UCH-1 (cell line): ENCODE measurements around a stretch of chr6.

DNA sequence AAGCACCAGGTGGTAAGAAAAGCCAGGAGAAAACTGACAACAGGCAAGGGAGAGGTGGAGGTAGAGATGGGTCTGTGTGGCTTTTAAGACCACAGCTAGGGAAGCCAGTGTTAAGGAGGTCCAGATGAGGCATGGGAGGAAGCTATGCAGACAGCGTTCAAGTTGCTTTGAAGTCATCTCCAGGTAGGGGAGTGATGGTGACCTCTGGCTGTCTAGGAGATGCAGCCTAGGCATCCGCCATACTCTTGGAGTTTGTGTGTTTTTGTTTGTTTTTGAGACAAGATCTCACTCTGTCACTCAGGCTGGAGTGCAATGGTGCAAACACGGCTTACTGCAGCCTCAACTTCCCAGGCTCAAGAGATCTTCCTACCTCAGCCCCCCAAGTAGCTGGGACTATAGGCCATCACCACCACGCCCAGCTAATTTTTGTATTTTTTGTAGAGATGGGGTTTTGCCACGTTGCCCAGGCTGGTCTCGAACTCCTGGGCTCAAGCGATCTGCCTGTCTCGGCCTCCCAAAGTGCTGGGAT, 143.0 kb upstream of the SGK1 start:
- RRBS: no CpG with 5 or more reads among the region's 8 CpGs

GRCh38 chr6:134467232-134467590, 149.3 kb upstream of the SGK1 start:
- RRBS: no CpG with 5 or more reads among the region's 1 CpG

- RRBS: no CpG with 5 or more reads among the region's 7 CpGs
Measured at GRCh38 chr6:134519352-134519987, 201.6 kb upstream of the SGK1 start.

GRCh38 chr6:134523190-134523930, 205.4 kb upstream of the SGK1 start:
- RRBS: no CpG with 5 or more reads among the region's 6 CpGs

DNA sequence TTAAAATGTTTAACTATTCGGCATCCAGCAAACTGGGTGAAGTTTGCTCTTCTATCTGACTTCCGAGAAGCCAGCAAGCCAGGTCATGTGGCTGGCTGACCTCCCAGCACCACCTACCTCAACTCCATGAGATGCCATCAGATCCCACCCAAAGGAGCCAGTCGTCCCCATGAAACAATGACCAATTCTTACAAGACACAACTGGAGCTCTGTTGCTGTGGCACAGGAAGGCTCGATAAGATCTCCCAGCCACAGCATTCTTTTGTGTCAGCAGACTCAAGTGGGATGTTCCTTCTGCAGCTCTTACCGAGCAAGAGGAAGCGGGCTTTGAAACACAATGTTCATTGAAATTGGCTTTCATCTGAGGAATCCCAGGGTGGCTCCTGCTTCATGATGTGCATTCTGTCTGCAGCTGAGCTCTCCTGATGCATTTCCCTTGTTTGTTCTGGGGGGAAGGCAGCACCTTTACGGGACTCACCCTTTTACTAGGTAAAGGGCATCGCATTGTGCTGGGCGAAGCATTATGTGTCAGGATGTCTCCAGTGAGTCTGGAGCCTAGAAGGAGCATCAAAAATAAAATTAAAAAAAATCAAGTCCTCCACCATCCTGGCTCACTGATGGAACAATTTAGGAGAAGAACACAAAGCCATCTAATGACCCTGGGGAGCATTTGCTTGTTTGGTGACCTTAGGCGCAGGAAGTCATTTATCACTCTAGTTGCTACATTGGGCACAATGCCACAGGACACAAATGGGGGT, 222.0 kb upstream of the SGK1 start:
- RRBS: no CpG with 5 or more reads among the region's 10 CpGs

DNA sequence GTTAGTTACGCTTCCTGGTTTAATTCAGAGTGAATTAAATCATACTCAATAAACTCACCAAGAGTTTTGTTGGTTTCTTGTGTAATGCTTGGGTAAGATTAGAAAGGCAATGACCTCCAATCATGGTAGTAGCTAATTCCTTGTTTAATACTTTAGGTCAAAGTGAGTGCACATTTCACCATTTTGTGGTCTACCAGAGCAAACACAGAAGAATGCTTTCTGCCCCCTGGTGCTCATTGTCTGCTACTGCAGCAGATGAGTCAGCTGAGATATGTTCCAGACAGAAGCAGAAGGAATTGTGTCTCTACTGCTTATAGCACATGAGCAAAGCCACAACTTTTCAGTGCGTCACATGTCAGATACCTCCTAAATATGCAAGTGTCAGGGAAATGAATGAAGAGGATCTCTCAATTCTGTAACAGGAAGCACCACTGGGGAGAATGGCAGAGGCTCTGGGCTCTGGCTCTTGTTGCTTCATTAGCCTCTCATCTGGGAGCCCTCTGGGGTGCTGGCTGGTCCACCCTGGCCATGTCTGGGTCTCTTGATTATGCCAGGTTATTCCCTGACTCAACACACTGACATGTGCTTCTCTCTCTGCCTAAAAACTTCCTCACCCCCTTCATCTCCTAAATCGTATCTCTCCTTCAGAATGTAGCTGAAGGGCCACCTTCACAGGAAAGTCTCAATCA, 308.9 kb downstream of the ALDH8A1 start:
- RRBS: no CpG with 5 or more reads among the region's 3 CpGs

DNA sequence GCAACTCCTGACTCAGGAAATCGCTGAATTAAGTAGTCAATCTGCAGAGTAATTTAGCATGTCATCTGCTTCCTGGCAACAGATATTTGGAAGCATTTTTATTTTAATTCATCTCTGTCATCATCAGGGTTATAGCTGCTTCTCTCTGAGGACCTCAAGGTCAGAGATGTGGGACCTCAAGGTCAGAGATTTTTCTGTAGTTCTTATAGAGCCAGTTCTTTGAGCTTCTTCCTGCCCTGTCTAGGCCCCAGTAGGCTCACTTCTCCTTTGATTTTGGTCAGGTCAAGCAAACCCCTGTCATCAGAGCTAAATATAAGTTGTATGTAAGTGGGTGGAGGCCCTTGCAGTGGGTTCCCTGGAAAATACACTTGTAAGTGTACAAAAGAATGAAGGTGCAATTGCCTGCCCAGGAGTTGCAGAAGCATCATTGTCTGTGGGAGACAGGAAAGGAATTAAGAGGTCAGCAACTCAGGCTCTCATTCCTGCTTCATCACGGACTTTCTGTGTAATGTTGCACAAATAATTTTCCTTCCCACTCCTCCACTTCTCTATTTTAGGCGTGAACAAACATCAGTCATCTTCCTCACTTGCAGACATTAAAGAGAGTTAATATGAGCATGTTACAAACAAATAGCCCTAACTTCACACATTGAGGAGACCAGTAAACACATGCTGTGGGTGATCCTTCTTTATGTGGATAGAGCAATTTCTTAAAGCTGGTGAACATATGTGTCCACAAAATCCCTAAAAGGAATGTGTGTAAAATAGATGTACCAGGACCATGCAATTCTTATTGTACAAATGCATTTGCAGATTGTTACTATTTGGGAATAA, 229.2 kb downstream of the ALDH8A1 start:
- RRBS: no CpG with 5 or more reads among the region's 3 CpGs

- RRBS: no CpG with 5 or more reads among the region's 5 CpGs
Measured at GRCh38 chr6:134928108-134928724, 21.7 kb downstream of the ALDH8A1 start.

- RRBS: no CpG with 5 or more reads among the region's 5 CpGs
Measured at GRCh38 chr6:135037085-135037618, 17.5 kb downstream of the HBS1L start.

- RRBS: no CpG with 5 or more reads among the region's 6 CpGs
Measured at GRCh38 chr6:135044649-135045205, 9.9 kb downstream of the HBS1L start.

- RRBS: no CpG with 5 or more reads among the region's 3 CpGs
Measured at GRCh38 chr6:135088799-135089256, 34.2 kb upstream of the HBS1L start.

- RRBS: no CpG with 5 or more reads among the region's 23 CpGs
Measured at GRCh38 chr6:135183375-135184399, 2.6 kb downstream of the MYB start.

DNA sequence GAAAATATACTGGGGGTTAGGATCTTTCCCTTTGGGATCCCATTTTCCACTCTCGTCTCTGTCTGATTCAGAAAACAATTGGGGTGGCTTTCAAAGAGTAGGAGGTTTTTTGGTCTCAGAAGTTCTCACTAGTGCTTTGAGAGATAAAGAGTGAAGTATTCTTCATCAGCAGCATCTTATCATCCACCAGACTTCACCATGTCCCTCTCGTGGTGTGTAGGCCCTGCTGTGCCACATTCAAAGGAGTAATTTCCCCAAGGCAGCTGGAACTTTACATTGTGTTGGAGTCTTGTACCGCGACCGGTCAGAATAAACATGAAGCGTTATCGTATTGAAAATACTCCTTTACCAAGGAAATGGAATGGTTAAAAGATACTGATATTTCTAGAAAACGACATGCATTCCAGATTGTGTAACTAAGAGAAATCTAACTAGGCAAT, 10.6 kb downstream of the MYB start:
- RRBS: no CpG with 5 or more reads among the region's 8 CpGs

DNA sequence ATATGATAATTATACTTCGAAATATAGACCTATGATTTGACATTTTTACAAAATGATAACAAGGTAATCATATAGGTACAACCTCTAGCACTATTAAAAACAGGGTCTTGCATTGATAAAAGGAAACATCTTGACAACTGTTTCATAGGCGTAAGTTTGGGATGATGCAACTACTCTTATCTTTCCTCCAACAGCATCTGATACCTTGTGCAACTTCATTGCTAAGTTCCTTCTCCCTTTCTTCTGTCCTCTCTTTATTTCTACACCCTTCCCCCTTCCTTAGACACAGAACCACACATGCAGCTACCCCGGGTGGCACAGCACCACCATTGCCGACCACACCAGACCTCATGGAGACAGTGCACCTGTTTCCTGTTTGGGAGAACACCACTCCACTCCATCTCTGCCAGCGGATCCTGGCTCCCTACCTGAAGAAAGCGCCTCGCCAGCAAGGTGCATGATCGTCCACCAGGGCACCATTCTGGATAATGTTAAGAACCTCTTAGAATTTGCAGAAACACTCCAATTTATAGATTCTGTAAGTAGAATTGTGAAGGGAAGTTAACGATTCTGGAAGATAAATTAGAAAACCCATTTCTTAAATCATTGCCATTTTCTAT, 14.5 kb downstream of the MYB start:
- RRBS: no CpG with 5 or more reads among the region's 9 CpGs

DNA sequence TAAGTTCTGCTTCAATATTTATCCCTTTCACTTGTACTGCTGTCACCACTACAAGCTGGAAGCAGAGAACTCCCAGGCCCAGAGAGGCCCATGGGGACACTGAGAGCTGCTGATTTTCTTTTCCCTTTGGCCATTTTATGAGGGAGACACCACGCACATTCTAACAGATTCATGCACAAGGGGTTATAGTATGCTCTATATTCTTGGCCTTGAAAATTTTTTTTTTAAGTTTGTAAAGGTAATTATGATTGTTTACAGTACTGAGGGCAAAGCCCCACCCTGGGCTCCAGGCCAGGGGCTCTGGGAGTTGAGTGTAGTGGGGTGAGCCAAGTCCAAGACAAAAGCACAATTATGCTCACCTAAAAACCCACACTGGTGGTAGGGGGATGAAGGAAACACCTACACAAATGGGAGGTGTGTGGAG, 88.5 kb downstream of the MYB start:
- RRBS: no CpG with 5 or more reads among the region's 1 CpG

- RRBS: no CpG with 5 or more reads among the region's 5 CpGs
Measured at GRCh38 chr6:135465904-135466408, 31.6 kb downstream of the AHI1 start.

DNA sequence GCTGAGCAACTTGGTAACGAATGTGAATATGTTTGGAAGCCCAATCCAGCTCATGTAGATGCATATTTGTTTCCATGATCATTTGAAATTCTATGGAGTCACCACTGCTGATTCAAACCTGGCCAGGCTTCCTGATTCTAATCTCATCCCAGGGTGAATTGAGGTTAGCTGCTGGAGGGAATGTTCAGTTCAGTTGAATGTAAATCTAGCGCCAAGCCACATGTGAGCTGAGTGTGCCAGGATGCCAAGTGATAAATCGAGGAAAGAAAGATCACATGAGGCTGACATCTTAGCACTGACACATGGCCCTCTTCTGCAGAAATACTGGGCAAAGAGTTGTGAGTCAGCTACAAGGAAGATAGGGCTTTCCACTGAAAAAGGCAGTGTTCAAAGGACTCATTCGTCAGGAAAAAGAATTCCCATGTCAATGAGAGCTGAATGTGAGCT, 172.3 kb downstream of the MTFR2 start:
- RRBS: no CpG with 5 or more reads among the region's 4 CpGs

DNA sequence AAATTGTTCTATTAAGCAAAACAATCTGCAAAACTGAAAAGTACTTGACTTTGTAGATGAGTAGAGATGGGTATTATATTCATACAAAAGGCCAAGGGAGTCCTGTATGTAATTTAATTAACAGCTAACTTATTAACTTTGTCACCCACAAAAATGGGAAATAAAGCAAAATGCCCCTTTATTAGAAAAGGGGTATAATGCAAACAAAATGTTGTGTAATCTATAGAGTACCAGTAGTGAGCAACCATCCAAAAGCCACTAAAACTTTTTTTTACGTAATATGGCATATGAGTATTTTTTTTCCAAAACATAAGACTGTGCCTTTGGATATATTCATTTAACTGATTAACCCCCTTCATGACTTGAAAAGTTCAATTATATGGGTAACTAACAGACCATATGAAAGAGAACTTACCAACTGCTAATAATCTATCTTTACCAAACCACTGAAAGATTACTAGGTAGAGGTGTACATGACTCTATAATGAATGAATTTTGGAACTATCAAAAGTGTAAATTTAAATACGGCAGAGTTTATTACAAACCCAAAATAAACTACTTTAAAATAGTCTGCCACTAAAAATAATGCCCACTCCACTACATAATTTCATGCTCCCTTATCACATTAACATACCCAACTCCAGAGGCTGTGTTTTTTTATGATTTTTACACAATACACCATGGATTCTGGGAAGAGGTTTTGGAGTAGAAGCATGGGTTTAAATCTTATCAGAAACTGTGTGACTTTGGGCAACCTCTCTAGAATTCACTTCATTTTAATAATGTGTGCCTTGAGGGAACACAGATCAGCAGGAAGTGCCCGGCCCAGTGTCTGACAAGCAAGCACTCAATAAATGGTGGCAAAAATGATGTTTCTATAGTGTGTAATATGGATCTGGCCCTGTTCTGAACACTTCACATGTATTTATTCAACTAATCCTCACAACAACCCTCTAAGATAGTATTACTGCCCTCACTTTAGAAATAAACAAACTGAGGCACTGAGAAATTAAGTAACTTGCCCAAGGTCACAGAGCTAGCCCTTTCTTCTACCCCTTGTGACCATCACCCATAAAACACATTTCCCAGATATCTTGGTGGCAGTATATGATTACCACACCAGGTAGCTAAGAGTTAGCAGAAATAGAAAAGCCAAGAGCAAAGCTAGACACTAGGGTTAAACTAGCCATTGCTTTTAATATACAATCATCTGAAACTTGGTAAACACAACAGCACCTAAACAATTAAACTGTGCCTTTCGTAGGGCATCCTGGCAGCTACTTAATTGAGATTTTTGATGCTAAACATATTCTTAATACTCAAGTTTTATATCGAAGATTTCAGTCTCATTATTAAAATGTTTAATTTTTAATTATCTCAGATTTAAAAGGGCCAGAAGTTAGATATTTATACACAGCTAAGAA, 12.6 kb upstream of the MTFR2 start:
- RRBS: no CpG with 5 or more reads among the region's 5 CpGs

GRCh38 chr6:136267935-136268786, 18.1 kb upstream of the MTFR2 start:
- RRBS: no CpG with 5 or more reads among the region's 5 CpGs

- RRBS: no CpG with 5 or more reads among the region's 10 CpGs
Measured at GRCh38 chr6:136325885-136326615, 36.4 kb upstream of the BCLAF1 start.